Measurements from ENCODE around the genes SRSF12 and ANKRD6.

DNA sequence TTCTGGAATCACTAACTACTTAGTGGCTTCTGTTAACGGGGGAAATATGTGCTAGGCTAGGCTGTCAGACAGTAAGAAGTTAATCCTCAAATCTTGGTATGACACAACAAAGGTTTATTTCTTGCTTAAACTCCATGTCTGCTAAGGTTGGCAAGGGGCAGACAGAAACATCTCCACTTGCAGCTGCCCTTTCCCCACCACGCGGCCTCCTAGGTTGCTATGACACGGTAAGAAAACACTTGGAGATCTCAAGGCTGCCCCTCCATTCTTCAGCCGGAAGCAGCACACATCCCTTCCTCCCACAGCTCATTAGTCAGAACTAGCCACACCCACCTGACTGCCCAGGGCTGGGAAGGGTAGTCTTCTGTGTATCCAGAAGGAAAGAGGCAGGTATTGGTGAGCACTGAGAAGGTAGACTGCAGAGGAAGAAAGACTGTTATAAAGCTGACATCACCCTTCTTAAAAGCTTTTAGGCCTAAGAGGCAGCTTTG, 41.4 kb downstream of the MRAP2 start:
- RAMPAGE, long total RNA: no peak
- RRBS: no CpG with 5 or more reads among the region's 5 CpGs

GRCh38 chr6:85389913-85390642, 59.8 kb upstream of the NT5E start:
- RAMPAGE, long total RNA: no peak
- RRBS: no CpG with 5 or more reads among the region's 4 CpGs

DNA sequence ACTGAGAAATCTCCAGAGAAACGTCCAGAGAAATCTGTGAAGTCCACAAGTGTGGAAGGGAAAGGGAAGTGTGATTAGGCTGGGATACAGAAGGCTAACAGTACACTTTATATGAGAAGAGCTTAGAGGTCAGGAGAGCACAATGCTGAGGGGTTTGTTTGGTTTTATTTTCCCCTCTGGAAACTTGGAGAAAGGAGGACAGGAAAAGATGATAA, 1.6 kb downstream of the NT5E start:
- RAMPAGE, long total RNA: no peak
- RRBS: no CpG with 5 or more reads among the region's 1 CpG

DNA sequence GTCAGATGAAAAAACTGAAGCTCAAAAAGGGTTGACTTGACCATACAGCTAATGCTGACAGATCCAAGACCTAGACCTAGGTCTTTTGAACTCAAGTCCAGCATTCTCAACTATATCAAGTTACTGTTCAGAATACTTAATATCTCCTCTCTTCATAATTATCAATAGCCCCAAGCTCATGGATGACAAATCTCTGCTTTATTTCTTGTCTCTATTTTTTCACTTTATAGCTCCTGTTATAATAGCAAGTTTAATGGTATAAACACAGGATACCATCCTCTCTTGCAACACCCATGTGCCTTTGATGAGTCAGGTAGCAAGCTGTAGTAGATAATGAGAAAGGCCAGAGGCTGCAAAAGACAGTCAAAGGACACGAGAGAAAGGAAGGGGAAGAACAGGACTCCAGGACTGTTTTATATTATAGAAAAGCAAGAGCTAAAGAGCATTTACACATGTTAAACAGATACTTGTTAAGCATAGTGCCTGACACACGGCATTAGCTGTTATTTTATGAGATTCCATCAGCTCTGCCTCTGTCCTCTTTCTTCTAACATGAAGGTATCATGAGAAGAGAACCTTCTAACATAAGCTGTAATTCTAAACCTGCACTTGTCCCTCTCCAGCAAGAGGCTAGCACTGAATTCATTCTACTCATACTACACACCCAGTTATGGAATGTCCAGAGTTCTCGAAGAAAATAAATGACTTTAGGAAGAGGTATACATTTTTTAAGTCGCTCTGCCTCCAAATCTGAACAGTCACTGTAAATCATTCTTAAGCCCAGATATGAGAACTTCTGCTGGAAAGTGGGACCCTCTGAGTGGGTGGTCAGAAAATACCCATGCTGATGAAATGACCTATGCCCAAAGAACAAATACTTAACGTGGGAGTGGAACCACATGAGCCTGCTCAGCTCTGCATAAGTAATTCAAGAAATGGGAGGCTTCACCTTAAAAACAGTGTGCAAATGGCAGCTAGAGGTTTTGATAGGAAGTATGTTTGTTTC, 44.9 kb downstream of the NT5E start:
- RAMPAGE, long total RNA: no peak
- RRBS: no CpG with 5 or more reads among the region's 5 CpGs

GRCh38 chr6:86057166-86057766, 414.6 kb upstream of the SYNCRIP start:
- RAMPAGE, long total RNA: no peak
- RRBS: no CpG with 5 or more reads among the region's 14 CpGs

DNA sequence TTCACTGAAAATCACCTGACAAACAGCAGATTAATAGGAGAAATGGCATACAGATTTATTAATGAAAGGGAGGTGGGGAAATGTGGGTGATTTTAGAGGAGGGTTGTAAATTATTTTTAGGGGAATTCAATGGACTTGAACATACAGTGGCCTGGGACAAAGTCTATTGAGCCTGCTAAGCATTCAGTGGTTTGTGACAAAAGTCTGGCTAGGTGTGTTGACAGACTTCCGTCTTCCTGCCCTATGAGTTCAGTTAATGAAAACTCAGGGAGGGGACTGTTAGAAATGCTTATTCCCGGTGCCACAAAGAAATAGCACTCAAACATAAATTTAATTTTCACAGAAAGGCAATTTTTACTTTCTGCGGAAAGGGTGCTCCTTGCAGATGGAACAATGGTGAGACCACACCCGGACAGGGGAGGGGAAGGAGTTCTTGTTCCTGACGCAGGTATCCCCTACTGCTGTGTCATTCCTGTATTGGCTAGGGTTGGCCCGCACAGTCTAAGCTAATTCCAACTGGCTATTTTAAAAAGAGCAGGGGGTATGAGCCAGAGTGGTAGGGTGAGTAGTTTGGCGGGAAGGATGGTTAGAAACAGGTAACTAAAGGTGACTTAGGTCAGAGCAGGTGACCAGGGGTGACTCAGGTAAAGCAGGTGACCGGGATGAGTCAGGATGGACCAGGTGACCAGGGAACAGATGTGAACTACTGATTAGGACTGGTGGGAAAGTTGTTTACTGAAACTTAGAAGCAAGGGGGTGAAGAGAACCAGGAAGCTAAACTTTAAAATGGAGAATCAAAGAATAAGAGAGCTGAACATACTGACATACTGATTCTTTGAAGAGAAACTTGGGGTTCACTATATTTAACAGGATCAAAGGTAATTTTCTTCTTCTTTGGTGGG, 57.9 kb downstream of the ZNF292 start:
- RAMPAGE, long total RNA: no peak
- RRBS: 100% methylated on average over 1 of the region's 8 CpGs

- RAMPAGE, long total RNA: no peak
- RRBS: no CpG with 5 or more reads among the region's 3 CpGs
These were observed 74.4 kb downstream of the ZNF292 start for GRCh38 chr6:87229793-87230228.

GRCh38 chr6:87671305-87672447, 30.4 kb downstream of the AKIRIN2 start:
- RAMPAGE, long total RNA: no peak
- RRBS: no CpG with 5 or more reads among the region's 12 CpGs

DNA sequence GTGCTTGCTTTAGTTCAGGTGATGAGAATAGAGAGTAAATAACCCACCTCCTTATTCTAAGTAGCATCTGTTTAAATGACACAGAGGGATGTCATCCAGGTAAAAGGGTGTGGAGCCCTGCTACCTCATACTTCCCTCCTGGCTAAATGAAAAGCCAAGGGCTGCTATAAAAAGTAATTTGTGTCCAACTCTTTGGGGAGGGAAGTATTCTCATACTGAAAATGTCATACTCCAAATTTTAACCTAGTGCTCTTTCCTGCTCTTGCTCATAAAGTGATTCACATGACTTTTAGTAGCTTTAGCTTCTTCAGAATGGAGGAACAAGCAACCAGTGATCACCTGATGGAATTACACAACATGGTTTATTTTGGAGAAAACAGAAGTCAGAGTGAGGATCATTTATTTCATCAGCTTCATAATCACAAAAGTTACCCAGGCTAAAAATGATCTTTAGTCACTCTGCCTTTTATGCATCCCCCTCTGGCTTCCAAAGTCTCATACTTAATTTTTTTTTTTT, 30.3 kb upstream of the AKIRIN2 start:
- RAMPAGE, long total RNA: no peak

GRCh38 chr6:89025690-89025889, 55.0 kb upstream of the PNRC1 start:
- RAMPAGE, long total RNA: no peak
- RRBS: no CpG with 5 or more reads among the region's 1 CpG

DNA sequence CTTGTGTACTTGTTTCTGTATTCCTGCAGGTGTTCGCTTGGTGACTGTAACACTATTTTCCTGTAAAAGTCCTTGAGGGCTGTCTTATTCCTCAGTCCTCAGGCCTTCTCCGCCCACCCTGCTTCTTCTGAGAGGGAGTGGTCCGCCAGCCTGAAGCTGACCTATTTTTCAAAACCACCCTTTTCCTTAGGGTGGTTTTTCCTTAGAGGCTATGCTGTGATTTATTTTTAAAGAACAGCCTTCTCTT, 35.9 kb upstream of the PNRC1 start:
- RAMPAGE, long total RNA: no peak
- RRBS: no CpG with 5 or more reads among the region's 3 CpGs

DNA sequence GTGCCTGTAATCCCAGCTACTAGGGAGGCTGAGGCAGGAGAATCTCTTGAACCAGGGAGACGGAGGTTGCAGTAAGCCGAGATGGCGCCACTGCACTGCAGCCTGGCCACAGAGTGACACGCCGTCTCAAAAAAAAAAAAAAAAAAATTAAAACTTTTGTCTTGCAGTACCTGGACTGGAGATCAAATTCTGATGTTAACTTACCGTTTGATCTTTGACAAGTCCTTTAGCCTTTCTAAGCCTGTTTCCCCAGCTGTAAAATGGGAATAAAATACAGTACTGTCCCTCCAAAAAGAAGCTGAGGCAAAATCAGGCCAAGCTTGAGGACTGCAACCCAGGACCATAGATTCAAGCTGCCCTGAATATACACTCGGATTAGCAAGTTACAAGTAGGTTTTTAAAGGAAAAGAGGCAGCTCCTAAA, 1.5 kb upstream of the PNRC1 start:
- RAMPAGE, long total RNA: no peak
- RRBS: no CpG with 5 or more reads among the region's 7 CpGs

- RAMPAGE, long total RNA: no peak
- RRBS: no CpG with 5 or more reads among the region's 6 CpGs
These were observed 647 bp upstream of the PNRC1 start for GRCh38 chr6:89080027-89080180.

GRCh38 chr6:89117243-89118225, at the start of gene SRSF12:
Gene SRSF12 (minus strand): TSS chr6:89118071.
- RAMPAGE, long total RNA: start-site peak on the minus strand at chr6:89117939-89118053, 98 and 42 reads in 2 replicates
- RRBS: 2% methylated on average over 60 of the region's 116 CpGs

DNA sequence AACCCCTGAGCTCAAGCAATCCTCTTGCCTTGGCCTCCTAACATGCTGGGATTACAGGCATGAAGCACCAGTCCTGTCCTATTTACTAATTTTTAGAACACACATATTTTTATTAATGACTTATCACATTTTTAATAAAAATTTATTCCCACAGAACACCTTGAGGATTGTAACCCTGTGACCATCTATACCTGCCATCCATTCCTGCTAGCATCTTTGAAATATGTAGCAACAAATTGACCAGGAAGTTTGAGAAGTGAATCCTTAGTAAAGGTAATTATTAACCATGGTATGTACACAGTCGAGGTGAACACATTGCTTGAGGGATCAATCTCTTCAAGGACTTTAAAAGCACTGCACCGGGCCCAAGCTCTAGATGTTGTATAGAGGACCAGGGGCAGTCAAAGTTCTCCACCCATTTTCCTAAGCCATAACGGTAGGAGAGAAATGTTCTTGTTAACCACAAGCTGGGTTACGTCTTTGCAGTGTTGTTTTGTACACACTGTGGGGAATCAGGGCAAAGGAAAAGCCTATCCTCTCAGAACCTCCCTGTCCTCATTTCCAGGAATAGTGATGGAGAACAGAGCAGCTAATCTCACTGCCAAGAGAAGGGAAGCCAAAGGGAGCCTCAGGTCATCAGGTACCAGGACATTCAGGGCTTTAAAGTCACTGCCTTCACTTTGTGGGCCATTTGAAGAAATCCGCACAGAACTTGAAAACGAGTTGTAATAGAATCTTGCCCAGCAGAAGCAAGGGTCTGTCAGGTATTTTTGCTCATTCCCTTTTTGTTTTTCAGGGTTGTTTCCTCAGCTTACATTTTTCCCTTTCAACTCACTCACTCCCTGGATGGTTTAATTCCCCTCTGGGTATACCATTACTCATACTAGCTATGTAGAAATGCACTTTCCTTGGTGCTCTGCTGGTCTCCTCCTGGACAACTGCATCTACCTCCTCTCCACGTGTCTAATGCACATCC, 5.4 kb upstream of the PM20D2 start:
- RAMPAGE, long total RNA: no peak
- RRBS: no CpG with 5 or more reads among the region's 7 CpGs

DNA sequence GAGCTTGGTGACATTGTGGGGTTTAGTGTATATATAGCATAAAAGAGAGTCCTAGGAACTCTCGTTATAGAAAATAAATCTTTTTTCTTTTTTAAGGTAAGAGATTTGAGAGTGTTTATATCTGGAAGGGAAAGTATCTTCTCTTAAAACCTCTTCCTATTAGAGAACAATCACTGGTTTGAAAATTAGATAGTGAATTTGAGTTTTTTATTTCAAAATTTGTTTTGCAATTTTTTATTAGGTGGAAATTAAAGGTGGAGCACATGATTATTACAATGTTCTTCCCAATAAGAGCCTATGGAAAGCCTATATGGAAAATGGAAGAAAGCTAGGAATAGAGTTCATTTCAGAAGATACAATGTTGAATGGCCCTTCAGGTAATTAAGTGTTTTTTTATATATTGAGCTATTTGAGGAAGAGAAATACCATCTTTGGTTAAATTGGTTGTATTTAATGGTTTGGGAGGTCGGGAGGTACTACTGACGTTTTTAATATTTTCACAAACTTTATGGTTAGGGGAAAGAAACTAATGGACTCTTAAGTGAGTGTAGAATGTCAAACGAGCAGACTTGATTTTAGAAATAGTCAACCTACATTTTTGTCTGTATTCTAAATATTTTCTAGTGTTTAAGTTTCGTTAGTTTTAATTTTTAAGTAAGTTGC, 12.4 kb downstream of the PM20D2 start:
- RAMPAGE, long total RNA: no peak
- RRBS: no CpG with 5 or more reads among the region's 5 CpGs

- RAMPAGE, long total RNA: no peak
- RRBS: 2% methylated on average over 8 of the region's 61 CpGs
These were observed at the start of gene ANKRD6 for GRCh38 chr6:89432664-89433408. Gene ANKRD6 (plus strand): TSS chr6:89433152.

- RAMPAGE, long total RNA: no peak
- RRBS: no CpG with 5 or more reads among the region's 9 CpGs
These were observed 76.1 kb downstream of the LYRM2 start for GRCh38 chr6:89562475-89562840.

DNA sequence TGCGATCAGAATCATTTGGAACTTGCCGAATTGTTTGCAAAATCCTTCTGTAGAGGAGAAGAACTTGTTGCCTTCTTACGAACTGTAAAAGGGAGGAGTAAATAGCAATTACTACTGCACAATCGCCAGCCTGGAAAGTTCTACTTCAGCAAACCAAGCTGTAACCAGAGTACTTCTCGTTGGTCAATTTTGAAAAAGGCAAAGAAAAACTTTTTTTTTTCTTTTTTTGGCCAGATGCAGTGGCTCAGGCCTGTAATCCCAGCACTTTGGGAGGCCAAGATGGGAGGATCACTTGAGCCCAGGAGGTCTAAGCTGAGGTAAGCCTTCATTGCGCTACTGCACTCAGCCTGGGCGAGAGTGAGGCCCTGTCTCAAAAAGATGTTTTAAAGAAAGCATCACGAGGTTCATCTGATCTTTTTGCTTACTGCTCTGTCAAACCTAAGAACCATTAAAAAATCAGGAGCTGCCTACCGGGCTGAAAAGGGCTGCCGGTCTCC, 698 bp downstream of the LYRM2 start:
- RAMPAGE, long total RNA: no peak
- RRBS: no CpG with 5 or more reads among the region's 10 CpGs

- RAMPAGE, long total RNA: no peak
- RRBS: no CpG with 5 or more reads among the region's 10 CpGs
These were observed 4.7 kb upstream of the LYRM2 start for GRCh38 chr6:89642854-89643943.

All from epithelial cell of proximal tubule (primary cell).